Mesothelial cell of epicardium (in vitro differentiated cells): ENCODE measurements around a stretch of chr15.

GRCh38 chr15:66877729-66878477, 175.9 kb downstream of the SMAD6 start:
- PRO-cap, result no peak

DNA sequence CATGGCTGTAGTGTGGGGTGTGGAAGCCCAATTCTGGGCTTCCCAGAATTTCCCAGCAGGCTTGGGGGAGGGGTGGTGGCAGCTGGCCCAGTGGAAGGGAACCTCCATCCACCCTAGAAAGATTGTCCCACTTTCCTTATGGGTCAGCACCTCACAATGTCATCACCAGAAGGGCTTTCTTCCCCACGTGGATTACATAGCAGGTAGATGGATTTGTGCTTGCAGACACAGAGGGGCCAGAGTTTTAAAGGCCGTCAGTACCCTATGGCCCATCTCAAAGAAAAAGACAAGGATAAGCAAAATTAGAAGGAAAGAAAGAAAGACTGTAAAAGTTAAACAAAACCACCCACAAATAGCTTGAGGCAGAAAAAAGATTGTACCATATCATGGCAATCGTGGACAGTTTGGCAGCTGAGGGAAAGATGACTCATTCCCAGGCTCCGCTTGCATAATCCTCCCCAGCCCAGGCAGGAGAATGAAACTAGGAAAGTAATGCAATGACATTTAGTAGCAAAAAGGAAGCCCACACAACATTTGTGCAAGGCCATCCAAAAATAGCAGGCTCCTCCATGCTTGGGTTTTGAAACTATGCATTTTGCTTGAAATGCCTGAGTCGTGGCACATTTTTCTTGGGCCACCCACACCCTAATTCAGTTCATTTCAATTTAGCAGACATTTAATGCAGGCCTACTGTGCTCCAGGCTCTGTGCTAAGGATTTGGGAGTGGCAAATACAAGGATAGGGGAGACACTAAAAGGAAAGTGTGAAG, 41.1 kb upstream of the SMAD3 start:
- PRO-cap, result no peak

- PRO-cap, result no peak
Observed at GRCh38 chr15:67127911-67128592, 62.6 kb downstream of the SMAD3 start.

DNA sequence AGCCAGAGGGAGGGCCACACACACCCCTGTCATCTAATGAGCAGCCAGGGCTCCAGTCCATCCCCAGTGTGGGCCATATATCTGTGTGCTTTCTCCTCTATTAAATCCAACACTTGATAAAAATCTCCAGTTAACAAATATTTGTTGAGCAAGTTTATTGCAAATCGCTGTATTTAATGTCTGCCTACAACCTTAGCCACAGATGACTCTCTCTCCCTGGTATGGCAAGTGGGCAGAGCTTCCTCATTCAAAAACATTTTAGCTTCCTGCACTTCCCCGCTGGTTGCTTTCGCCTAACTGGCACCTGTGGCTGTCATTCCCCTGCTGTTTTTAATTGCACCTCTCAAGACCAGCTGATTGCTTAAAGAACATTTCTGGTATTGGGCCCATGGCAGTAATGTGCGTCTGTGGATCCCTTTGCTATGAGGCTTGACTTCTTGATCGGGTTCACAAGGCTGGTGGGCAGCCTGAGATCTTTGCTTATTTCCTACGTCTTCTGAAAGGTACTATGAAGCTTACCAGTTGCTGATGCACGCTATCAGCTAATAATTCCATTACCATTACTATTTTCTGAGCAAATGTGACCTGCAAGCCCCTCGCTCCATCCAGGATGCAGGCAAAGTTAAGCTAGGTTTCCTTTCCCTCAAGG, 83.0 kb downstream of the SMAD3 start:
- PRO-cap, result no peak

- PRO-cap, result no peak
Observed at GRCh38 chr15:67166257-67167094, 88.0 kb downstream of the AAGAB start.

DNA sequence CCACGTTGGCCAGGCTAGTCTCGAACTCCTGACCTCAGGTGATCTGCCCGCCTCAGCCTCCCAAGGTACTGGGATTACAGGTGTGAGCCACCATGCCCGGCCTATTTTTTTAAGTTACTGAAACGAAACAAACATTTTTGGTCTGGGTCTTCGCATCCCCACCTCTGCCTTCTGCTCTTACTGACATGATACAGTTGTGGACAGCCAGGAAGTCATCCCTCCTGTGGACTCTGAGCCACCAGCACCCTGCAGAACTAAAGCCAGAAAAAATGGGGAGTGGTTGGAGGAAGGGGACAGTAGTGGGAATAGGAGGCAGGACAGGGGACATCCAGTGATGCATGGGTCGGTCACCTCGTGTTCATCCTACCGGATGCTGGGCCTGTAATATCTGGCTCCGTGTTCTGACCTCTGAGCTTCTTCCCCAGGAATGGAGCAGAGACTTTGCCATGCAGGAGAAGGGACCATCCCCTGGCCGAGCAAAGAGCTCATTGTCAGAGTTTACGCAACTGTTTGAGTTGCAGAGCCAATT, 71.2 kb downstream of the AAGAB start:
- PRO-cap, result no peak

- PRO-cap, result no peak
Observed at GRCh38 chr15:67925049-67925799, 99.9 kb downstream of the SKOR1 start.

DNA sequence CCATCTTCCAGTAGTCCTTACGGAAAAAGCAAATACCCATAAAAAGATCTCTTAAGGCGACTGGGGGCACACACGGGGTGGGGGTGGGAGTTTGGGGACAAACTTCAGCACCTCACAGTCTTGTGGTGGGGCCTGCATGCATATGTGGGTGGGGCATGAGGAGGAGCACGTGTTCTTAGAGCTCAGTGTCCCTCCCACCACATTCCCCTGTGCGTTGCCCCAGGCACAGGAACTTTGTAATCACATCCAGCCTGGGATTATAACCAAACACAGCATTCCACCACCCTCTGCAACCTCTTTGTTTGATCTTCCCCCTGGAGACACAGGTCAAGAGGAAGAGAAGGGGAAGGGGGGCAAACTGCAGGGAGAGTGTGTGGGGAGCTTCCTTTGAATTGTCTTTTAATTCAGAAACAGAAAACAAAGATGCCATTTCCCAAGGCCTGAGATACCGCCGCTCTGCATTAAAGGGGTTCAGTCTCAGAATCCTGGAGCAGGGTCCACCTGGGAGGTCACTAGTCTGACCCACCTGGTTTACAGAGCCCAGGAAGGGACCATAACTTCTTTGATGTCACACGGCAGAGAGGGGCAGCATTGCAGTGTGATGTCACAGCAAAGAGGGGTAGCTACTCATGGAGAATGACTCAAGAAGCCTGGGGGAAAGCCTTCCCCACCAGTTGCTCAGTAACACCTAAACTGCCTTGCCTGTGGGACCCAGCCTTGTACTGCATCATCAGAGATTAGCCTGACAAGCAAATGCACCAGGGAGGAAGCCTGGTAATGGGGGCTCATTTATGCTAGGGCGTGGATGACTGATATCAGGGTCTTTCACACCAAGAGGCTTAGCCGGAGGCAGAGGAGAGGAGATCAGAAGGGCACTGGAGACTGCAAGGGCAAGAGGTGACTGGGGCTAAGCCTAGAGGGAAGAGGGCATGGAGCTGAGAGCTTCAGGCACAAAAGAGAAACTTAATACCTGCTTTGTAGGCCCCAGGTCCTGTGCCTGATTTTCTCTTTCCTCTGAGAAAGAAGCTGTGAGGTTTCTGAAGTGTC, 107.9 kb upstream of the PIAS1 start:
- PRO-cap, result unidirectional peak, plus-strand start at position 259 of the sequence

GRCh38 chr15:68073650-68074081, 19.6 kb downstream of the PIAS1 start:
- PRO-cap, result no peak

DNA sequence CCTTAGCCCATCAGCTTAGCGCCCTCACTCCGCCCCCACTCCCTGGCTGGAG, 205 bp upstream of the FEM1B start:
- PRO-cap, result no peak

GRCh38 chr15:68289443-68290484, 12.2 kb downstream of the FEM1B start:
- PRO-cap, result no peak

DNA sequence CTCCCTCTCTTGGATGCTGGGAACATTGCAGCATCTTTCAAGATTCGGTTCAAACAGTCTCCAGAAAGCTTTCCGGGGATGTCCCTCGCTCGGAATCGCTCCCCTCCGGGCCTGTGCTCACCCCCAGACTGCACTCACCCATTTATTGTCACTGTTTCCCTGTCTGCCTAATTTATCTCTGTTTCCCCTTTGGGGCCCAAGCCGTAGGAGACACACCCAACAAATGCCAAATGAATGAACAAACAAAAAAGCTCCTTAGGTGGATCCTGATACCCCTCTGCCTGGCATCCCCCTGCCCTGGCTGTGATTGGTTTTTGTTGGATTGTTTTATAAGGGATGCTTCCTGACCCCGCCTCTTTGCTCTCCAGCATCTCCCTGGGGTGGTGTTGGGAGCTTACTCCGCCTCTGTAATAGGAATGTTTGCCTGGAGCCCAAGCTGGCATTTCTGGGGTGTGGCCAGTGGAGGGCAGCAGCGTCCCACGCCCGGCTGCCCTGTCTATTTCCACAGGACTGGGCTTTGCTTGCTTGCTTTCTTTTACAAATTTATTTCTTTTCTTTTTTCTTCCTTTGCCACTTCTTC, 28.9 kb downstream of the FEM1B start:
- PRO-cap, result no peak

- PRO-cap, result no peak
Observed at GRCh38 chr15:68326498-68327709, 49.4 kb downstream of the FEM1B start.

DNA sequence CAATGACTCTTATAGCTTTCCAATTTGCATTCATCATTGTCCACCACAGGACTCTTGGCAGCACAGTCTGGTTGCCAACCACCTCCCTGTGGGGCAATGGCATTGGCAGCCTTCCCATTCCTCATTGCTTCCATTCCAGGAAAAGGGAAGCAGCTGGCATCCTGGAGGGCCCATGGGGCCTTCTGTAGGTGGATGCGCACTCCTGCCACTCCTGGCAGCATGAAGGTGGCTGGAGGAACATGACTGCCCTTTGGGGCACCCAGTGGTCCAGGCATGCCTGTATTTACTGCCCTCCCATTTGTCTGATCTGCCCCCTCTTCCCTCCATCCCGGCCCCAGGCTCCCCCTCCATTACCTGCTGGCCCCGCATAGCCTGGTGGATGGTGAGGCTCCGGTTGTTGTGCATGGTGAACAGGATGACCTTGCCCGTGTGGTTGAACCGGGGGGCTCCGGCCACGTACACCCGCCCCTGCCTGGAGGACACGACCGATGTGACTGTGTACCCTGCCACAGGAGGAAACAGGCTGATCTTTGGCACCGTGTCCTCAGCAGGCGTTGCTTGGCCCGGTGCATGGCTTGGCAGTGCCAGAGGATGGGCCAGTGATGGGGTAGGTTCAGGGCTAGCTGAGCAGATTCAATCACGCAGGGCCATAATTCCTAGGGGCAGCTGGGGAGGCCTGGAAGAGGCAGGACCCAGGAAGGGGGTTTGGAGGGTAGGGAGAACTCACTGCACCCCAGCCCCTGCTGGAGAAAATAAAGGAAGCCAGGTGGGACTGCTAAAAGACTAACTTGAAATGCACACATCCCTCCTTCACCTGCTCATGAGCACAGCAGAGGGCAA, 58.0 kb downstream of the FEM1B start:
- PRO-cap, result no peak

GRCh38 chr15:68484796-68485536, 53.0 kb upstream of the ITGA11 start:
- PRO-cap, result no peak

DNA sequence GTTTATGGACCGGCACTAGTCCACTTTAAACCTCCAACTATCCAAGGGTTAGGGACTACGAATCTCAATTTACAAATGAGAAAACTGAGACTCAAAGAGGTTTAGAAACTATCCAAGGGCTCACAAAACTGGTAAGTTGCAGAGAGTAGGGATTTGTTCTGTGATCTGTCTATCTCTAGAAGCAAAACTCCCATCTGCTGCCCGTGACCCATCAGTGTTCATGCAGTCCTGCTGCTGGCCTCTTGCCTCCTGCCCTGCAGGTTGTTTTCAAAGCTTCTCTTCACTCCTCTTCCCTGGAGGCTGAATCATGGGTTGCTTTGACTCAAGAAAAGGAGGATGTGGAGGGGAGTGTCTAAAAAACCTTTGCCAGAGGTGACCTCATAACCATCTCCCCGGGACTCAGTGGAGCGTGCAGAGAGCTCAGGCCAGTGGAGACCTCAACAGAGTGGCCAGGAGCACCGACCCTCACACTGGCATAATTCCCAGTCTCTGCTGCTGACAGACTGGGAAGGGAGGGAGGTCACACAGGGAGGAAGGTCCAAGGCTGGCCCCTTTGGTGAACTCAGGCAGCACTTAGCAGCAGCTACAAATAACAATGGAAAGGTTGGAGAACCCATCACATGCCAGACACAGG, 60.8 kb upstream of the ITGA11 start:
- PRO-cap, result no peak

GRCh38 chr15:68517273-68517940, 61.4 kb upstream of the CORO2B start:
- PRO-cap, result no peak

- PRO-cap, result no peak
Observed at GRCh38 chr15:68586156-68586697, 7.4 kb downstream of the CORO2B start.

DNA sequence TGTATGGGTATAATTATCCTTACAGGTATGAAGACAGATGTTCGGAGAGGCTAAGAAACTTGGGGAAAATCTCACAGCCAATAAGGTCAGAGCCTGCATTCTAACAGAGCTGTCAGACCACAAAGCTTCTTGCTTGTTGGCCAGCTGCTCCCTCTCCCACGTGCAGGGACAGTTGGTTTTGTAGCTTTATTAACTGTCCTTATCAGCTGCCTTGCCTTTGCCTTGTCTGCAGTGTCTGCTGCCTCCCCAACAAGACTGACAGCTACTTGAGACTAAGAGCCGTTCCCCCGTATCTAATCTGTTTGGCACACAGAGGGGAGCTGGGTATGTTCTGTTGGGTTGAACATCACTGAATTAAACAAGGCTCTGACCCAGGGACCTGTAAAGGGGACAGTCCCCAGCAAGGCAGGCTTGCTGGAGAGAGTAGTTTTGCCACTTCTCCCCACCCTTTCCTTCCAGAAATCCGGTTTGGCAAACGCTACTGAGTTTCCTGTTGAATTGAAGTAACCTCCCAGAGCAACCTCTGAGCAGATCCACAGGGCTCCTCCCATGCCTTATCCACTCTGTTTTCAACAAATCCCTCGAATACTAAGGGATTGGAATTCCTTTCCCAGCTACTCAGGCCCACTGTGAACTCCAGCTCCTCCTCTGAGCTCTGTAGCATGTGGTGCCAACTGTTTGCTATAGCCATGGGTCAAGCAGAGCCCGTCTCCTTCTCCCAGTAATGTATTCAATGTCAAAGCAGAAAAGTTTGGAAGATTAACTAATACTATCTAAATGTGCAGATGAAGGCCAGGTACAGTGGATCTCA, 116.1 kb downstream of the ANP32A start:
- PRO-cap, result no peak

GRCh38 chr15:68781631-68782301, 38.9 kb downstream of the ANP32A start:
- PRO-cap, result no peak